Measurements from ENCODE around the genes MARK4 and CKM.

DNA sequence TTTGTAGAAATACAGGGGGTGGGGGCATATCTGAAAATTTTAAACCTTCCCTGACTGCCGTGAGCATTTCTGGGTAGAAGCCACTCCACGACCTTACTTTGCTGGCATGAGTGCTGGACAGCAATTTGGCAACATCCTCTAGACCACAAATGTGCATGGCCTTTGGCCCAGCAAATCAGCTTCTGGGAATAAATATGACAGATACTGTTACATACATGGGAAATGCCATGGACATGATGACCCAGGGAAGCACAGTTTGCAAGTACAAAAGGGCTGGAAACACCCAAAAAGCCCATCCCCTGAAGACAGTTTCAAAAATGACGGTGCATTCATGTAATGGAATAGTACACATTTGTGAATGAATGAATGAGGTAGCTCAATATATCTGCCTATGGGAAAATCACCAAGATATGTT is 3.2 kb upstream of the PVR start:
- PRO-cap = no peak

DNA sequence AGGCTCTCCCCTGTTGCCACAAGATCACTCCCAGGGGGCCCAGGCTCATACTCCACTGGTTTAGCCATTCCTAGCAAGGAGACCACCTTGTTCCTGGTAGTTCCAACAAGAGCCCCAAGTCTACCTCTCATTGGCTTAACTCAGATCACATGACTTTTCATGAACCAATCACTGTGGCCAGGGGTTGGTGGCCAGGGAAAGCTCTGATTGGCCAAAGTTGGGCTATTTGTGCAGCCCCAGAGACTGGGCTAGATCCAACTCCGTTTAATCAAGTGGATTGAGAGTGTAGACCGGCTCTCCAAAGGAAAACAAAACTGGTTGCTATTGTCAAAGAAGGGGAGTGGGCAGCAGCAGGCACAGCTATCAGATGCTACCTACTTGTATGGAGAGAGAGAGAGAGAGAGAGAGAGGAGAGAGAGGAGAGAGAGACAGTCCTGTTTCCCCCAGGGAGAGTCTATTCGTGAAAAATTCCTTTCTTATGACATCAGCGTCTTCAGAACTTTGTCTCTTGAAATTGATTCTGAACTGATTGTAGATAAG is 5.8 kb downstream of the CEACAM19 start:
- PRO-cap = no peak

GRCh38 chr19:44723666-44723876 is 24.6 kb downstream of the CEACAM16 start:
- PRO-cap = no peak

- PRO-cap = no peak
These were observed 605 bp downstream of the BCL3 start for GRCh38 chr19:44749108-44749517.

- PRO-cap = no peak
These were observed 9.8 kb upstream of the CBLC start for GRCh38 chr19:44767814-44768328.

GRCh38 chr19:44770434-44771068 is 7.1 kb upstream of the CBLC start:
- PRO-cap = no peak

- PRO-cap = no peak
These were observed 12.2 kb downstream of the CBLC start for GRCh38 chr19:44789768-44790358.

DNA sequence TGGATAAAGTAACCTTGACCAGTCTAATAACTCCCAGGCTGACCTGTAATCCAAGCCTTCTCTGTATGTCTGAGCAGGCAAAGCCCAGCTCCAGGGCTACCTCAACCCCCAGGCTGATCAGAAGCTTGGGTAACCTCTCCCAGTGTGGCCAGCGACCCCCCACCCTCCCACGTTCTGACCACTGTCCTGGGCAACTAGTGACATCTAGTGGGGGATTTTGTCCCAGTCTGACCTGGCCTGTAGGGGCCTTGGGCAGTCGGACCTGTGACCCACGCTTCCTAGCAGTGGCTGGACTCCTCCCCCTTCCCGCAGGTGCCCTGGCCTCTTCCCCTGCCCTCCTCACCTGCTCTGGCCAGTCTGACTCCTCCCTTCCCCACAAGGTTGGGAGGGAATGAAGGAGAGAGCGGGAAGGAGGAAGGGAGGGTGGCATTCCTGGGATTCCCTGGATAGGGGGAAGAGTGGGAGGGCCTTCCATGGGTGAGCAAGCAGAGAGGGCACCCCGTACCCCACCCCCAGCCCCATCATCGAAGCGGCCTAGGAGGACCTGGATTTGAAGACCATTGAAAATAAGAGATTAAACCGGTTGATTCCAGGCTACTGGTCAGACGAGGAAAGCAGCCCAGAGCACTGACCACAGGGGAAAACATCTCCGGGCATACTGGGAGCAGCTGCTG is 848 bp upstream of the BCAM start:
- PRO-cap = bidirectional peak, plus-strand start at position 577 of the sequence, minus-strand start at position 286 of the sequence

GRCh38 chr19:44809472-44810403 is 835 bp downstream of the BCAM start:
- PRO-cap = no peak

- PRO-cap = bidirectional peak, plus-strand start at chr19:44890566, minus-strand start at chr19:44890403; bidirectional peak, plus-strand start at chr19:44890877, minus-strand start at chr19:44890788; bidirectional peak, plus-strand start at chr19:44891283, minus-strand start at chr19:44890922
These were observed 714 bp upstream of the TOMM40 start for GRCh38 chr19:44890039-44891040.

DNA sequence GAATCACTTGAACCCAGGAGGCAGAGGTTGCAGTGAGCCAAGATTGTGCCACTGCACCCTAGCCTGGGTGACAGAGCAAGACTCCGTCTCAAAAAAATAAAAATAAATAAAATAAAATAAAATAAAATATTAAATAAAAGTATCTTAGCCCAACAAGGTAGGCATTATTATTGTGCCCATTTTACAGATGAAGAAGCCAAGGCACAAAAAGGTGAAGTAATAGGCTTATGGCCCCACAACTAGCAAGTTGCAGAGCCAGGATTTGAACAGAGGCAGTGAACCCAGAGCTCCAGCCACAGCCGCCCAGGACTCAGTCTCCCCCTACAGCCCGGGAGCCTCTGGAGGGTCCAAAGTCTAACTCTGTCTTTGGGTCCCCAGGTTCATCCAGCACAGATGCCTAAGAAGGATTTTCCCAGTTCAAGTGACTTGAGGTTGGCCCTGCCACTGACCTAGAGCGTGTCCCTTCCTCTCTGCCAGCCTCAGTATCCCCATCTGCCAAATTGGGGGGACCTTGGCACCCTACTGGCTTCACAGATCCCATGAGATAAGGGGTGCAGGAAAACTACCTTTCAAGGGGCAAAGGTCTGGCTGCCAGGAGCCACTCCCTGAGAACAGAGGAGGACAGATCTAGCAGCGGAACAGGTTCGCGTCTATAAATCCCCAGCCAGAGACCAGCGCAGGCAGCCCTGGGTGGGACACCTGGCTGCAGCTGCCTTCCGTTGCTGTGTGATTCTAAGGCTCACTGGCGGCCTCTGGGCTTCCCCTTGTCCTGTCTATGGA is 7.0 kb downstream of the RELB start:
- PRO-cap = no peak

DNA sequence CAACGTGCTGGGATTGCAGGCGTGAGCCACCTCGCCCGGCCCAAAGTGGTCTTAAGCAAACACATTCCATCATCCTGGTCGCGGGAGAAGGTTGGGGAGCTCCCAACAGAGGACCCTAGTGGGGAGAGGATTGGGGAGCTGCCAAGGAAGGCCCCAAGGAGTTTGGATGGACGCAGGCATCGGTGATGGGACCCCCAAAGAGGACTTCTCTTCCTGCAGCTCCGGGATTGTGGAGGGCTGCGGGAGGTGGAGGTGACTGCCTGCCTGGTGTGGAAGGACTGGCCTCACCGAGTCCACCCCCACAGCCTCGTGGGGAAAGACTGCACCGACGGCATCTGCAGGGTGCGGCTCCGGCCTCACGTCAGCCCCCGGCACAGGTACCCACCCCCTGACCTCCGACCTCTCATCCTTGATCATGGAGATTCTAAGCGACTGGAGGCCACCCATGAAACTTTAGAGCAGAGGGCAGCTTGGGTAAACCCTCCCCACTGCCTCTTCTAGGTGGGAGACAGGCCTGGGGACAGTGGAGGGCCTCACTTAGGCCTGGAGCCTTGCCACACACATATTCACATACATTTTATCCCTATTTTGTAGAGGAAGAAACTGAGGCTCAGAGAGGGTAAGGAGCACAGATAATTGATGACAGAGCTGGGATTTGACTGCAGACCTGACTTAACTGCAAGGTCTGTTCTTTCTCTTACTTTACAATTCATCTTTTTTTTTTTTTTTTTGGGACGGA is 16.8 kb upstream of the CLASRP start:
- PRO-cap = no peak

- PRO-cap = no peak
These were observed 11.8 kb downstream of the ZNF296 start for GRCh38 chr19:45064178-45065095.

- PRO-cap = no peak
These were observed 25.6 kb downstream of the PPP1R37 start for GRCh38 chr19:45118315-45119221.

DNA sequence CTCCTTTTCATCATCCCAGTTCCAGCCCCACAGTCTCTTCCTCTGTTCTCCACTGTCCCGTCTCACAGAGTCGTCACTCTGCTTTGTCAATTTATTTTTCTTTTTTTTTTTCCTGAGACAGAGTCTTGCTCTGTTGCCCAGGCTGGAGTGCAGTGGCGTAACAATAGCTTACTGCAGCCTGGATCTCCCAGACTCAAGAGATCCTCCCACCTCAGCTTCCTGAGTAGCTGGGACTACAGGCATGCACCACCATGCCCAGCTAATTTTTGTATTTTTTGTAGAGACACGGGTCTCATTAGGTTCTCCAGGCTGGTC is 668 bp upstream of the EXOC3L2 start:
- PRO-cap = no peak

GRCh38 chr19:45250986-45251376 is at the start of gene MARK4:
TSS of gene MARK4 (plus strand) at chr19:45251271.
- PRO-cap = bidirectional peak, plus-strand start at chr19:45251312, minus-strand start at chr19:45251176

GRCh38 chr19:45264931-45265130 is 13.8 kb downstream of the MARK4 start:
- PRO-cap = no peak

DNA sequence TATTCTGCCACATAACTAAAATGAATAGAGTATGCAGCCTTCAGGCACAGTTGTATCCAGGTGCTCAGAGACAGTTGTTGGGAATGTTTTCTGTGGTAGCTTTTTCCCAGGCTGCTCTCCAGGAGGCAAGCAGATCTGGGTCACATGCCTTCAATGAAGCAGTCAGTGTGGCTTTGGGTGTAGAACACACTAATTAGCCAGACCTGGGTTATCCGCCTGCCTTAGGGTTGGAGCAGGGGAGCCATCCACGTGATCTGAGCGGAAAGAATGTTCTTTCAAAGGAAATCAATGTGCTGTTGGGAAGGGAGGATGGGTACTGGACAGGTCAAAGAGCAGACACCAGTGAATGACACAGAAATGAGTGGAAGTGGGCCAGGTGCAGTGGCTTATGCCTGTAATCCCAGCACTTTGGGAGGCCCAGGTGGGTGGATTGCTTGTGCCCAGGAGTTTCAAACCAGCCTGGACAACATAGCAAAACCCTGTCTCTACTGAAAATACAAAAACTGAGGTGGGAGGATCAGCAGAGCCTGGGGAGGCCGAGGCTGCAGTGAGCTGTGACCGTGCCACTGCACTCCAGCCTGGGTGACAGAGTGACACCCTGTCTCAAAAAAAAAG is 28.7 kb downstream of the MARK4 start:
- PRO-cap = no peak

DNA sequence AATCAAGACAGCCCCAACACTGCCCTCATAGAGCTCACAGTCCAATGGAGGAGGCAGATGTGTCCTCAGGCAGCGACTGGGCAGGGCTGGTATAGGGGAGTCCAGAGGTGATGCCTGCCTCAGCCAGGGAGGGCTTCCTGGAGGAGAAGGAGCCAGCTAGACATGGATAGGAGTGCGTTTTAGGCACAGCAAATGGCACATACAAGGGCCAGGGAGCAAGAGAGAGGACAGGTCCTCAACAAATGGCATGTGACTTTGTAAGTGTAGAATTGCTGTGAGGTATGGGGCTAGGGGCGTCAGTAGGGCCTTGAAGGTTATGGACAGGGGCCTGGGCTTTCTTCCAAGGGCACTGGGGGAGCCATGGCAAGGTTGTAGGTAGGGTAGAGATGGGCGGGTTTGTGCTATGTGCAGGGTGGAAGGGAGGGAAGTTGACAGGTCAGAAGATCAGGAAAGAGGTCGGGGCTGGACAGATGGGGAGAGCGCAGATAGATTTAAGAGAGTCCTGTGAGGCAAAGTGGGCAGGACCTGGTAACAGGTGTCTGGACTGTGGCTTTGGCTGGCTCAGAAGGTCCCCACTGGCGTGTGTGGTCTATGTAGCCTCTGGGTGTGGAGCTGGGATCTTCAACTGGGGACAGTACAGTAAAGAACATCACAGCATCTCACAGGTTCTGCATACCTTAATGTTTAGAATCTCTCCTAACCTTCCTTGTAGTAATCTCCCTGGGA is 17.9 kb downstream of the CKM start:
- PRO-cap = no peak

GRCh38 chr19:45322144-45323459 is at the start of gene CKM:
TSS of gene CKM (minus strand) at chr19:45322875.
- PRO-cap = no peak

All from endodermal cell (in vitro differentiated cells).